Endothelial cell of umbilical vein (primary cell): Measurements from ENCODE around the gene TMEM245.

- PRO-cap = no peak
CAGE:
- cytosol, long polyA minus RNA = no peak
- cytosol, long polyA plus RNA = no peak
- long polyA plus RNA = no peak
- nucleus, long polyA minus RNA = no peak
- nucleus, long polyA plus RNA = no peak
These were observed 2.4 kb downstream of the KLF4 start for GRCh38 chr9:107486959-107487878.

DNA sequence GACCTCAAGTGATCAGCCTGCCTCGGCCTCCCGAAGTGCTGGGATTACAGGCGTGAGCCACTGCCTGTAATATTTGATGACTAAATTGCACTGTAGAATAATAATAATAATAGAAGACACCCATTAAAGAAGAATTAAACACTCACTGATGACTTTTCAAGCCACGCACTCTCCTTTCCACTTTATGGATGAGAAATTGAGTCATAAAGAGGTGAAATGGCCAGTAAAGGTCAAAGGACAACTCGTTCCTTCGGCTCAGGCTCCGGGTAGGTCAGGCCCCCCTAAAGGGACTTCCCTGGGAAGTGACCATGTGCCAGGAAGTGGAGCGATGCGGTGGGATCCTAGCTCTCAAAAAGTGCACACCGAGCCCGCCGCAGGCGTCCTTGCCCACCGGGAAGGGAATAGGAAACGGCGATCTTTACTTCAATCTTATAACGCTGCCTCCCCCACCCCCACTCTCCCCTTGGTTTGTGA lies 1.4 kb upstream of the KLF4 start:
- PRO-cap = no peak
CAGE:
- cytosol, long polyA minus RNA = no peak
- cytosol, long polyA plus RNA = no peak
- long polyA plus RNA = no peak
- nucleus, long polyA minus RNA = no peak
- nucleus, long polyA plus RNA = no peak

DNA sequence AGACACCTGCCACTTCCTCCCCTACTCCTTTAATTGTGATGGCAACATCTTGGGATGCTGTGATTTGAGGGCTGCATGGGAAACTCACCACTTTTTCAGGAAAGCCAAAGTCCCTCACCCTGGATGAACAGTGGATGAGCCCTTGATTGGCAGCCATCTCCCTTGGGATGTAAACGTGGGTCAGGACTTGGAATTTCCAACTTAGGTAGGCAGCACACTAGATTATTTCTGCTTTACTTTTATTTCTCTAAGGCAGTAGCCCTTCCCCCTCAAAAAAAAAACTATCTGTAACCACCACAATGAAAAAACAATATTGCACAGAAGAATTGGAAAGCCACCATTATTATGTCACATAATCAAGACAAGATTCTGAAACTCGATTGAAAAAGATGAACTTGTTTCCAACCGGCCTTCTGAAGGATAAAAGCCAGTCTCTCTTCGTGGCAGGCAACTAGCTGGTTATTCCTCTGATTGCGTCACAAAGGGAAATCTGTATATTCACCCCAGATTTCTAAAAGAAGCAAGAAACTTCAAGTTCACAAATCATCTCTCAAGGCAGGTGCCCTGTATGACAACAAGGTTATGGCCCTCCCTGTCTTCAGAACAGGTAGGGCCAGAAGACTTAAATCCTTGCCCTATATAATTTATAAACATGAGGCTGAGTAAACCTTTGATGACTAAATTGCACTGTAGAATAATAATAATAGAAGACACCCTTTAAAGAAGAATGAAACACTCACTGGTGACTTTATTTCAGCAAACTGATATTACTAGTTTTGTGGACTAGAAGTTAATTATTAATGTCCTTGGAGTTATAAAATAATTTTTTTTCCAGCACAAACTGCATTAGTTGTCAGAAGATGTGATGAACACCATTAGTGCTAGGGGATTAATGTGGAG lies 2.8 kb upstream of the KLF4 start:
- PRO-cap = no peak
CAGE:
- cytosol, long polyA minus RNA = no peak
- cytosol, long polyA plus RNA = no peak
- long polyA plus RNA = no peak
- nucleus, long polyA minus RNA = no peak
- nucleus, long polyA plus RNA = no peak

DNA sequence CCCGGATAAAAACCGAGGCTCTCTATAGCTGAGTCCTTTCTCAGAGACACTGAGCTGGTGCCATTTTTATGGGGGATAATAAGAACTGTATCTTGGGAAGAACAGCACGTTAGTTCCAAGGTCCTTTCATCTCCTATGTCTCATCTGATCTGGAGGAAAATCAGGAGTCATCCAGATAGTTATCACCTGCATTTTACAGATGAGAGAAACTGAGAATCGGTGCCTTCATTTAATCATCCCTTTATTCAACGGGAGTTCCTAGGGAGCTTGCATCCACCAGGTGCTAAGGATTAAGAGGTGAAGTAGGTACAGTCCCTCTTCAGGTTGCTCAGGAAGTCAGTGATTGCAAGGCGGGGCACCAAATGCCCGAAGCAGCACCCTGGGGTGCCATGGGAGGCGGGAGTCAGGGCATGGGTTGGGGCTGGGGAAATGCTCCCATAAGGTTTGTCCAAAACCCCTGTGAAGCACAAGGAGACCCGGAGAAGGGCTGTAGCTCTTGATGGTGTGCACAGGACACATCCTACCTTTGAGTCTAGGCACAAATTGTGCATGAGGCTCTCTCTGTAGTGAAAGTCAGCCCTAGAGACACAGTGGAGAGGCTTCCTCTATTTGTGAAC lies 98.8 kb upstream of the KLF4 start:
- PRO-cap = no peak
CAGE:
- cytosol, long polyA minus RNA = no peak
- cytosol, long polyA plus RNA = no peak
- long polyA plus RNA = no peak
- nucleus, long polyA minus RNA = no peak
- nucleus, long polyA plus RNA = no peak

DNA sequence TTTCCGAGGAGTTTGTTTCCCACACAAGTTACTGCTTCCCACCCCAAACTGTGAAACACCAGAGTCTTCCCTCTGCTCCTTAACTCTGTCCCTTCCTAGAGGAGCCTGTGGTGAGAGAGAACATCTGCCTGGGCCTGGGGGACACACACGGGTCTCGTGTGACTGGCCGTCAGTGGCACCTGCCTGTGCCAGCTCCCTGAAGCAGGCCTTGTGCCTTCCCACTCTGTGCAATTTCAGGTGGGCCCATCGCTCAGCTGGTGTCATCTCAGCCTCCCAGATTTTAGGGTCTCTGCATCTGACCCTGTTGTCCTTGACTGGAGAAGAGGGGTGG lies 142.4 kb upstream of the KLF4 start:
- PRO-cap = no peak
CAGE:
- cytosol, long polyA minus RNA = no peak
- cytosol, long polyA plus RNA = no peak
- long polyA plus RNA = no peak
- nucleus, long polyA minus RNA = no peak
- nucleus, long polyA plus RNA = no peak

GRCh38 chr9:107674999-107675213 lies 185.3 kb upstream of the KLF4 start:
- PRO-cap = no peak
CAGE:
- cytosol, long polyA minus RNA = no peak
- cytosol, long polyA plus RNA = no peak
- long polyA plus RNA = no peak
- nucleus, long polyA minus RNA = no peak
- nucleus, long polyA plus RNA = no peak

- PRO-cap = no peak
CAGE:
- cytosol, long polyA minus RNA = no peak
- cytosol, long polyA plus RNA = no peak
- long polyA plus RNA = no peak
- nucleus, long polyA minus RNA = no peak
- nucleus, long polyA plus RNA = no peak
These were observed 186.5 kb upstream of the KLF4 start for GRCh38 chr9:107676079-107676502.

GRCh38 chr9:107739416-107740014 lies 249.9 kb upstream of the KLF4 start:
- PRO-cap = no peak
CAGE:
- cytosol, long polyA minus RNA = no peak
- cytosol, long polyA plus RNA = no peak
- long polyA plus RNA = no peak
- nucleus, long polyA minus RNA = no peak
- nucleus, long polyA plus RNA = no peak

- PRO-cap = no peak
CAGE:
- cytosol, long polyA minus RNA = no peak
- cytosol, long polyA plus RNA = no peak
- long polyA plus RNA = no peak
- nucleus, long polyA minus RNA = no peak
- nucleus, long polyA plus RNA = no peak
These were observed 415.7 kb downstream of the ACTL7B start for GRCh38 chr9:108440044-108440433.

- PRO-cap = no peak
CAGE:
- cytosol, long polyA minus RNA = no peak
- cytosol, long polyA plus RNA = no peak
- long polyA plus RNA = no peak
- nucleus, long polyA minus RNA = no peak
- nucleus, long polyA plus RNA = no peak
These were observed 8.9 kb downstream of the ACTL7A start for GRCh38 chr9:108870834-108871431.

GRCh38 chr9:109026305-109026943 lies 13.1 kb upstream of the CTNNAL1 start:
- PRO-cap = no peak
CAGE:
- cytosol, long polyA minus RNA = no peak
- cytosol, long polyA plus RNA = no peak
- long polyA plus RNA = no peak
- nucleus, long polyA minus RNA = no peak
- nucleus, long polyA plus RNA = no peak

DNA sequence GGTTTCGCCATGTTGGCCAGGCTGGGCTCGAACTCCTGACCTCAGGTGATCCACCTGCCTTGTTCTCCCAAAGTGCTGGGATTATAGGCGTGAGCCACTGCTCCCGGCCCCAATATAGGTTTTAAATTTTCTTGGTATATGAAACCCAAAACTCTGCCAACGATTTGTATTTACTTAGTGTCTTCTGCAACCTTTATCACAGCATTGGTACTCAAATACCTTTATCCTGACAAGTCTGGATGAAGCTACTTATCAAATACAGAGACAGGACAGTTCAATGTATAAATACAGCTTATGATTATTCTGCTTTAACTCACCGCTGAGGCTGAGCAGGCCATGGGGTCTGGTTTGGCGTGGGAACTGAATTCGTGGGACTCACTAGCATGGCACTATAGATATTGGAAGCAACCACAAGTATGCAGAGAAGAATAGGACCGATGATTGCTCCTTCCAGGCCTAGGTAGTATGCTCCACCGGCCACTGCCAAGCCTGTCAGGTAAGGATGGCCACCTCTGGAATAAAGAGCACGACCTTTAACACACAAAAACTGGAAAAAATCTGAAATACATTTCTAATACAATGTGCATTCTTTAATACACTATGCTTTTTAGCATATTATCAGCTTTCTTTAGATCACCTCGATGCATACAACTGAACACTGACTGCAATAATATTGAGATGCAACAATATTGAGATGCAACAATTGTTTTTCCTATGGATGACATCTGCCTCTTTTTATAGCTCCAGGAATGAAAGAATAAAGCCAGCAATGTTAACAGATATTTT lies 19.9 kb upstream of the CTNNAL1 start:
- PRO-cap = no peak
CAGE:
- cytosol, long polyA minus RNA = no peak
- cytosol, long polyA plus RNA = no peak
- long polyA plus RNA = no peak
- nucleus, long polyA minus RNA = no peak
- nucleus, long polyA plus RNA = no peak

DNA sequence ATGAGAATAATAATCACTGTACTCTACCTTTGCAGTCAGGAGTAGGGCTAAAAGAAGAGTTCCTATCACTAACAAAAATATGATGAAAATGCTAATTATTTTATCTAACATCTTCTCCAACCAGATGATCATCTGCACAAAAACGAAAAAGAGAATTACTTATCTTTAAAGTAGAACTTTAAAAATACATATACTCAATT lies 39.0 kb downstream of the TMEM245 start:
- PRO-cap = no peak
CAGE:
- cytosol, long polyA minus RNA = no peak
- cytosol, long polyA plus RNA = no peak
- long polyA plus RNA = no peak
- nucleus, long polyA minus RNA = no peak
- nucleus, long polyA plus RNA = no peak

DNA sequence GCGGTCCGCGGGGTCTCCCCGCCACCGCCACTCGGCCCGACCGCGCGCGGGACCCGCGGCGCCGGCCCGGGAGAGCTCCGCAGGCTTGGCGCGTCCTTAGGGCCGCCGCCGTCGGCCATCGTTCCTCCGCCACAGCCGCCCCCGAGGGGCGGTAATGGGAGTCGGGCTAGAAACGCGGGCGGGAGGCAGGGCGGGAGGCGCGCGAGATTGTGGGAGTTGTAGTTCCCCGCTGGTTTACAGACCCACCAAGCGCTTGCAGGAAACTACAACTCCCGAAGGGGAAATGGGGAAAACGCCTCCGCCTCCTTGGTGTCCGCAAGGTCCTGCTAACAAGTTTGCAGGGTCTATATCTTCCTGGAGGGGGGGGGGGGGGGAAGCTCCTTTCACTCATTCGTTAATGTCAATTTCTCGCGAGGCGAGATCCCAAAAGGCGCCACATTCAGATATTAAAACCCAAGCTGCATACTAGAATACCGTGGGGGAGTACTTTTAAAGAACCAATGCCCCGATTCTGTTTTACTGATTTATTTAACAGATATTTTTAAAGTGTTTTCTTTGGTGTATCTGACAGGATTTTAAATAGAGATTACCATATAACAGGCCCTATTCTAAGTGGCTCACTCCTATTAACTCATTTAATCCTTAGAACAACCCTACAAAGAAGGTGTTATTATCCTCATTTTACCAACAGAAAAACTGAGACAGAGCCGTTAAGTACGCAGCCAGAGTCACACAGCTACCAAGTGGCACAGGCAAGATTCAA lies at the start of gene TMEM245:
TMEM245 (minus strand) TSS at position 153 of the 763 bp plus-strand sequence.
- PRO-cap = bidirectional peak, plus-strand start at position 446 of the sequence, minus-strand start at position 156 of the sequence
CAGE:
- cytosol, long polyA minus RNA = start-site peak on the minus strand centred at position 129 of the sequence, 9 bp wide, 24 reads
- cytosol, long polyA plus RNA = start-site peak on the minus strand centred at position 133 of the sequence, 26 bp wide, 26 and 55 reads in 2 replicates
- long polyA plus RNA = start-site peak on the minus strand centred at position 131 of the sequence, 13 bp wide, 210 and 146 reads in 2 replicates
- nucleus, long polyA minus RNA = start-site peak on the minus strand centred at position 132 of the sequence, 16 bp wide, 421 reads
- nucleus, long polyA plus RNA = no peak

DNA sequence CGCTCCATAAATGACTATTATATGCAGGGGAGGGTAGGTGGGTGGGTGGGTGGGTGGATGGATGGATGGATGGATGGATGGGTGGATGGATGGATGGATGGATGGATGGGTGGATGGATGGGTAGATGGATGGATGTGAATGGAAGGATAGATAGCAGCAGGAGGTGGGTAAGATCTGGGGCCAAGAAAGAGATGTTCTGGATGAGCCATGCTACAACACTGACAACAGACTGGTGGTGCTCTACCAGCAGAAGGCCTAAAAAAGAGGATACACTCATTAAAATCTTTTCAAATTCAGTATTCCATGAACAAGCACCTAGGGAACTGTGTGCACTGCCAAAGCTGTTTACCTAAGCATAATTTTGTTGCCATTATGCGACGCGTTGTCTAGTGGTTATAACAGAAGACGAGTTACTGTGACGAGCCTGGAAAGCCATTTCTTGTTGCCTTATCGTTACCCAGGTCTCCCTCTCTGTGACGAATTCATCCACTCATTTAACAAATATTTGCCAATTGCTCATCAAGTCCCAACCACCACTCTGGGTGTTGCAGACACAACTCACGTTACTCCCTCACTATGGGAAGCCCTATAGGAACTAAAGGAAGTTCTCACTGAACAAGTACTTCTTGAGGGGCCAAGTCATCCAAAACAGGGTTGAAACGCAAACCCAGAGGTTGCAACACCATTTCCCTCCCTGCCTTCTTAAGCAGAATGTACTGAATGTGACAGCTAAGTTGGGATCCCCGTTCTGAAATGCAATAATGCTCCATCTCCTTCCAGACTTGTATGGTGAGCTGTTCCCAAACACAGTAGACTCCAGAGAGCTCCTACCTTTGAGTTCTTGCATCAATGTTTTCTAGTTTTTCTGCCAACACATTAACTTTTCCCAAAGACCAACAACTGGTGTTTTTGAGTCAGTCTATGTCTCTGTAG lies 34.5 kb downstream of the EPB41L4B start:
- PRO-cap = no peak
CAGE:
- cytosol, long polyA minus RNA = no peak
- cytosol, long polyA plus RNA = no peak
- long polyA plus RNA = no peak
- nucleus, long polyA minus RNA = no peak
- nucleus, long polyA plus RNA = no peak

GRCh38 chr9:109317150-109317998 lies 3.5 kb downstream of the EPB41L4B start:
- PRO-cap = no peak
CAGE:
- cytosol, long polyA minus RNA = no peak
- cytosol, long polyA plus RNA = no peak
- long polyA plus RNA = no peak
- nucleus, long polyA minus RNA = no peak
- nucleus, long polyA plus RNA = no peak

- PRO-cap = no peak
CAGE:
- cytosol, long polyA minus RNA = no peak
- cytosol, long polyA plus RNA = no peak
- long polyA plus RNA = no peak
- nucleus, long polyA minus RNA = no peak
- nucleus, long polyA plus RNA = no peak
These were observed 2.6 kb downstream of the EPB41L4B start for GRCh38 chr9:109317999-109318834.

- PRO-cap = no peak
CAGE:
- cytosol, long polyA minus RNA = no peak
- cytosol, long polyA plus RNA = no peak
- long polyA plus RNA = no peak
- nucleus, long polyA minus RNA = no peak
- nucleus, long polyA plus RNA = no peak
These were observed 10.5 kb upstream of the EPB41L4B start for GRCh38 chr9:109331219-109331946.

GRCh38 chr9:109346464-109346789 lies 25.6 kb upstream of the EPB41L4B start:
- PRO-cap = no peak
CAGE:
- cytosol, long polyA minus RNA = no peak
- cytosol, long polyA plus RNA = no peak
- long polyA plus RNA = no peak
- nucleus, long polyA minus RNA = no peak
- nucleus, long polyA plus RNA = no peak

GRCh38 chr9:109499141-109500105 lies 1.3 kb upstream of the PTPN3 start:
- PRO-cap = no peak
CAGE:
- cytosol, long polyA minus RNA = no peak
- cytosol, long polyA plus RNA = no peak
- long polyA plus RNA = no peak
- nucleus, long polyA minus RNA = no peak
- nucleus, long polyA plus RNA = no peak